ENCODE measurements around the genes THADA and C1GALT1C1L.

GRCh38 chr2:43482716-43483425 lies 113.0 kb downstream of the THADA start:
- PRO-cap: no peak
- RRBS, 2 experiments: no CpG with 5 or more reads among the region's 5 CpGs

- PRO-cap: no peak
- RRBS, 2 experiments: no CpG with 5 or more reads among the region's 3 CpGs
Measured at GRCh38 chr2:43519402-43520381, 76.1 kb downstream of the THADA start.

- PRO-cap: bidirectional peak, plus-strand start at chr2:43595833, minus-strand start at chr2:43595801; bidirectional peak, plus-strand start at chr2:43596197, minus-strand start at chr2:43595992
- RRBS, 2 experiments: under 1 to 1% methylated on average over 10 to 14 of the region's 50 CpGs
Measured at GRCh38 chr2:43595513-43596255, at the start of gene THADA. TSS of gene THADA (minus strand) at chr2:43596038.

DNA sequence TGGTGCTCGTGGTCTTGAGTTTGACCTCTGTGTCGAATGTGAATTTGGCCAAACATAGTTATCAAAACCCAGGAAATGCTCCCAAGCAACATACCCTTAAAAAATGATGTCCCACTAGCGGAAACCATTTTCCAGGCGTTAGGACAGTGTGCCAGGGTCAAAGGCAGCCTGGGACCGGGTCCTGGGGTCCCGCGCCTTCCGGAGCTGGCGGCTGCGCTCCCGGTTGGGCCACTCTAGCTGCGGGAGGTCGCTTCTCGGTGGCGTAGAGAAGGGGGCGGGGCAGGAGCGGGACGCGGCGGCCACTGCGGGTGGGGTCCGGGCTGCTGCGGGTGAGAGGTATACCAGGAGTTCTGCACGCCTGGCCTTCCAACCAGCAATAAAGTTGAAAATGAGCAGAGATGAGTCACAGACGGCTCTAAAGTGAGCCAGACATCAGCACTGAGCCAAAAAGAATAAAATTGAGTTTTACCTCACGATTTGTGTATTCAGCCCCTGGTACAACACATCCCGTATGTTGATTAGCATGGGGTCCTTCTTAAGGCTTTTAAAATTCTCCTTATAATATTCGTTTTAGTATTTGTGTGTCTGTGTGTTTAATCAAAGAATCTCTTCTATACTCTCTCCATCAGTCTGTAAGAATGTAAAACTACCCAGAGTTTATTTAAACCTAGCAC lies at the start of gene C1GALT1C1L:
C1GALT1C1L (minus strand) TSS at position 235 of the 674 bp plus-strand sequence.
- PRO-cap: bidirectional peak, plus-strand start at position 302 of the sequence, minus-strand start at position 235 of the sequence
- RRBS, 2 experiments: 0% methylated on average over 3 to 9 of the region's 28 CpGs

- PRO-cap: bidirectional peak, plus-strand start at chr2:43774934, minus-strand start at chr2:43774867
- RRBS, 2 experiments: no CpG with 5 or more reads among the region's 7 CpGs
Measured at GRCh38 chr2:43774660-43775215, 899 bp downstream of the DYNC2LI1 start.

- PRO-cap: no peak
- RRBS, 2 experiments: no CpG with 5 or more reads among the region's 3 CpGs
Measured at GRCh38 chr2:43780043-43780497, 6.2 kb downstream of the DYNC2LI1 start.

GRCh38 chr2:44044131-44044743 lies 48.4 kb upstream of the LRPPRC start:
- PRO-cap: bidirectional peak, plus-strand start at chr2:44044531, minus-strand start at chr2:44044298
- RRBS, 2 experiments: 6% methylated on average over 2 of the region's 14 CpGs; no CpG with 5 or more reads in 1 of the 2 experiments

DNA sequence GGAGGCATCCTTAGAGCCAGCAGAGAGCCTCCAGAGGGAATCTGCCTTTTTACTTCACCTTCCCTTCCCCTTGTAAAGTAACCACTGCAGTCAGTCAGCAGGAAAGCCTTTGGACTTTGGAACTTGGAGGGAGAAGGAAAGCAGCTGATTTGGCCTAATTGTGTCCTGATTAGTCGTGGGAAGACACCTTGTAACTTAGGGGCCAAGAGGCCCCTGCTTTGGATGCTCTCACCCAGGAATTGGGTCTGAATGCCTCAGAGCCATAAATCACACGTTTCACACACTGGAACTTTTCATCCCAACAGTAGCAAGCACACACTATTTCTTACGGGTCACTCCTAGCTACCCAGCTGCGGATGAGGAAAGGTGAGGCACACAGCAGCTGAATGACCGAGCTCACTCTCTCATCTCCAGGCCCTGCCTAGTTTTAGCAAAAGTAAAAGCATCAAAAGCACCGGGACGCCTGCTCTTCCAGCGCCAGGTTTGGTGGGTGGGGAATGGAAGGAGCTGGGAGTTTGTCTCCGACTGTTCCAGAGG lies 80.9 kb upstream of the PPM1B start:
- PRO-cap: no peak
- RRBS, 2 experiments: no CpG with 5 or more reads among the region's 9 CpGs

- PRO-cap: no peak
- RRBS, 2 experiments: no CpG with 5 or more reads among the region's 10 CpGs
Measured at GRCh38 chr2:44169978-44170907, 1.6 kb downstream of the PPM1B start.

DNA sequence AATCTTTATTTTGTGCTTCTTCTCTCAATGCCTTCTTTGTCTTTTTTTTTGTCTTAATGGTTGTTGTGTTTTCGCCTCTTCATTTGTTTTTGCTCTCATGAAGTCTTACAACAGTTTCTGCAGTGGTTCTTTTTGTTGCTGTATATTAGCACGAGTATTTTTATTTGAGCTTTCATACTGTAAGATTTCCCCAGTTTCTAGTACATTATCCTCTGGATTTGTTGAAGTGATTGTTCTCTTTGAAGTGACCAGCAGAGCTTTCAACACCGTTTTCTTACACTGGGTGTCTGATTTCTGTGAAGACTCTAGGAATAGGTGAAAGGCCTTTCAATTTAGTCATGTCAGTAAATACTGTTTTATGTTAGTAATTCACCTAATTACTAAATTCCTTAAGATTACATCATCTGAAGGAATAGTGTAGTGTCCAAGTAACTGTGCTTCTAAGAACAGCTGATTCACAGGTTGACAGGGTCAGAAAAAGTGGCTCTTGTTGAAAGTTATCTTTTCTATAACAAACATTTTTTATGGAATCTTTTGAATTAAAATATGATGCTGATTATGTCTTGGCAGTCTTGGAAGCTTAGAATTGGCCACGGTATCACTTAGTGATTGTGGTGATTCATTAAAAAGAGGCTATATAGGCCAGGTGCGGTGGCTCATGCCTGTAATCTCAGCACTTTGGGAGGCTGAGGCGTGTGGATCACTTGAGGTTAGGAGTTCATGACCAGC lies 2.4 kb downstream of the PPM1B start:
- PRO-cap: no peak
- RRBS, 2 experiments: no CpG with 5 or more reads among the region's 6 CpGs

- PRO-cap: unidirectional peak, plus-strand start at chr2:44244264
- RRBS, 2 experiments: no CpG with 5 or more reads among the region's 12 CpGs
Measured at GRCh38 chr2:44244115-44244744, 31.1 kb upstream of the SLC3A1 start.

- PRO-cap: no peak
- RRBS, 2 experiments: no CpG with 5 or more reads among the region's 1 CpG
Measured at GRCh38 chr2:44468351-44469043, 106.8 kb downstream of the CAMKMT start.

DNA sequence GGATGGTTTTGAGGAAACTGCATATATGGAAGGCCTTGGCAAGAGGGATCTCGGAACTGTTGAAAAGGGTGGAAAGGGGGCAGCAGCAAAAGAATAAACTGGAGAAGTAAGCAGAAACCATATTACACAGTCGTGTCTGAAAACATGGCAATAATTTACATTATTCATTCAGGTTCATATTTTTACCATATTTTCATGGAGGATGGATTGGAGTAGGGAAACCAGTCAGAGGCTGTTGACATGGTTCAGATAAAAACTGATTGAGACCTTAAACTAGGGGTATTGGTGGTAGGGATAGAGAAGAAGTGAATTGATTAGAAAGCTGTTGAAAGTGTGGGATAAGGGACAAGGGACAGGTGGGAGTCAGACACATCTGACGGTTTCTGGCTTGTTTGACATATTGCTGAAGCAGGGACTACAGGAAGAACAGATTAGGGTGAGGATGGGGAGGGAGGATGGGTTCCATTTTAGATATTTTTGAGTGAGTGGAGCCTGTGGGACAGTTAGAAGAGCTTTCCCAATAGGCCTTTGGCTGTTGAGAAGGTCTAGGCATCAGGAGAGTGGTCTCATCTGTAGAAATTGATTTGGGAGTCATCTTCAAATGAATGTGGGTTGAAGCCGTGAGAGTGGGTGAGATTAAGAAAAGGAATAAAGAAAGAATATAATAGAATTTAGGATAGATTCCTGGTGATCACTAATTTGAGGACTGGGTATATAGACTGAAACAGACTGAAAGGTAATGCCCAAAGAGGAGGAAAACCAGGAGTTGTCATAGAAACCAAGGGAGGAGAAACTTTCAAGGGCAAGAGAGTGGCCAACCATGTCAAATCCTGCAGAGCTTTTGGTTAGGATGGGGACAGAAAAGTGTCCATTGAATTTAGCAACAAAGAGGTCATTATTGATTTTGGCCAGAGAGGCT lies 193.5 kb downstream of the CAMKMT start:
- PRO-cap: no peak
- RRBS, 2 experiments: no CpG with 5 or more reads among the region's 4 CpGs

DNA sequence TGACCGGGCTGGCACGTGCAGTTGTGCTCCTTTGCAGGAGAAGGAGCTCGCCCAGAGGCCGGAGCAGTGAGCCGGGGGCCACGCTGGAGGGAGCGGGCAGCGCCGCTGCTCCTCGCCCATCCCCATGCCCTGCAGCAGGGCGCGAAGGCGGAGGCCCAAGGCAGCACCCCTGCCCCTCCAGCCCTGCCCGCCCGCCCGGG lies 173.1 kb upstream of the SIX3 start:
- PRO-cap: no peak
- RRBS, 2 experiments: 86 to 94% methylated on average over 4 of the region's 16 CpGs

DNA sequence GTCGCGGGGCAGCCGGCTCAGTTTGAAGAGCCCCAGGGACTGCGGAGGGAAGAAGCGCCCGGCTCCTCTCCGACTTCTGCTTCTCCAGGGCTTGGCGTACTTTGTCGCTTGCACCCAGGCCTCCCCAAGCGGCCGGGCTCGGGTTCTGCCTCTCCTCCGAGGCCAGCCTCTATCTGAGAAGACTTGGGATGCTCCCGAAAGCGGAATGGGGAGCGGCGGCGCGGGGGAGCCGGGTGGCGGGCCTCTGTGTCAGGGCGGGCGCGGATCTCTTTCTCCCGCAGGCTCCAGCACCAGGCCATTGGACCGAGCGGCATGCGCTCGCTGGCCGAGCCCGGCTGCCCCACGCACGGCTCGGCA lies 2.8 kb downstream of the SIX3 start:
- PRO-cap: no peak
- RRBS, 2 experiments: 95 to over 99% methylated on average over 16 to 17 of the region's 34 CpGs

GRCh38 chr2:45168657-45169265 lies 159.5 kb upstream of the SIX2 start:
- PRO-cap: bidirectional peak, plus-strand start at chr2:45168813, minus-strand start at chr2:45168843; bidirectional peak, plus-strand start at chr2:45169083, minus-strand start at chr2:45169154
- RRBS, 2 experiments: 3 to 20% methylated on average over 9 of the region's 61 CpGs

GRCh38 chr2:45169266-45170219 lies 160.3 kb upstream of the SIX2 start:
- PRO-cap: bidirectional peak, plus-strand start at chr2:45169738, minus-strand start at chr2:45169426; bidirectional peak, plus-strand start at chr2:45170156, minus-strand start at chr2:45170048
- RRBS, 2 experiments: 13 to 62% methylated on average over 38 to 41 of the region's 107 CpGs

- PRO-cap: no peak
- RRBS, 2 experiments: no CpG with 5 or more reads among the region's 12 CpGs
Measured at GRCh38 chr2:45236948-45237491, 227.8 kb upstream of the SIX2 start.

GRCh38 chr2:45242436-45242779 lies 233.2 kb upstream of the SIX2 start:
- PRO-cap: no peak
- RRBS, 2 experiments: no CpG with 5 or more reads among the region's 5 CpGs

DNA sequence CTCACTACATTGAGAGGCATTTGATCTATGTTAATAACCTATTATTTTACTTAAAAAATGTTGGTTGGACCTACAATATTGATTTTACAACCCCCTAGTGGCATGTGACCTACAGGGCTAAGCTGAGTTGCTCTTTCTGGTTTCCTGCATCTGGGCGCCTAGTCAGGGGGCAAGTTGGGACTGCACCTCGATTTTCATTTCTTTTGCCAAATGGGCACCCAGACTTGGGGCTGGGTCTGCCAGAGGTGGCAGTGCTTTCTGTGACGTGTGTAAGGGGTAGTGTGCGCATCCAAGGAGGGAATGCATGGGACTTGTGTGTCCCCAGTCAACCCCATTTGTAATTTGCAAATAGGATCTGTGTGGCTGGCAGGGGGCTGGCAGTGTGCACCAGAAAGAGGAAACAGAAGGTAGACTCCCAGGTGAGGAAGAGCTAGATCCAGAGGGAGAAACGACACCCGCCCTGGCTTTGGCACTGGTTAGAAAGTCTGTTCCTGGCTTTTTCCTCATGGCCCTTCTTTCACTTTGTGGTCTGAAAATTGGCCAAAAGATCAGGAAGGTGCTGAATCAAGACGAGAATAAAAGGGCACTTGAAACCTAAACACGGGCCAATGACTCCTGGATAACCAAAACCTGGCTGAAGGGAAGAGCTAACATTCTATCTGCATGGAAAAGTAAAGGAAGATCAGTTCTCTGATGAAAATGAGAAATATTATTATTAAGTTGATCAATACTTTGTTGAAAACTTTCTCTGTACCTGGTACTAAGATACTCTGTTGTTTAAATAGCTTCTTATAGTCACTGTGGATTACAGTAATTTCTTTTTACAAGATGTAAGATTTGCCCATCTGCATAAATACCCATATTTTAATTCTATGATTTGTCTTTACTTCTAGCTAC lies 33.3 kb downstream of the PRKCE start:
- PRO-cap: no peak
- RRBS, 2 experiments: no CpG with 5 or more reads among the region's 8 CpGs